Gastrocnemius medialis (tissue), 3 donors: ENCODE data around the gene SZRD1.

DNA sequence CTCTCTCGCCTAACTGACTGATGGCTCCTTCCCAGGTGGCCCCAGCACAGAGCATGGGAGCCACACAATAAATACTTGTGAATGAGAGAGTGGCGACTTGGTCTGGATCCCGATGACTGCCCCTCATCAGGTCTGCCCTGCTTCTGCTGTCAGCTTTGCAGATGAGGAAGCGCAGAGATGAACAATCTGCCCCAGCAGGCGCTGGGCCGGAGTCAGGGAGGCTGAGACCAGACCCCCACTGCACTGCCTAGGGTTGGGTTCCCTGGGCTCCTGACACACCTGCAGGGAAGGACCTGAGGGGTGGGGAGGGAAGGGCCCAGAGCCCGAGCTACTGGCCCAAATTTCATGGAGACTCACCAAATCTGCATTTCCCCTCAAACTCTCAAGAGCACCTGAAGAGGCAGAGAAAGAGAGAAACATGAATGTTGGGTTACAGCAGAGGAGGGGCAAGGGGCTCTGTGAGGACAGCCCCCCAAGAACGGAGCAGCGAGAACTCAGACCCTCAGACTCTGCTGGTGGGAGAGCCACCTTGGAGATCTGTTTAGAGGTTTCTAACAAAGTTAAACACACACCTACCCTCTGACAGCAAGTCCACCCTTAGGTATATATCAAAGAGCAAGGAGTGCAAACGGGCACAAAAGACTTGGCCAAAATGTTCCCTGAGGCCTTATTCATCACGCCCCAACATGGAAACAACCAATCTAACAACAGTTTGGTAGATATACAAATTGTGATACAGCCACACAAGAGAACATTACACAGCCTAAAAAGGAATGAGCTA, 16.3 kb downstream of the CASP9 start:
- PRO-cap: no peak
- RAMPAGE, long total RNA, 3 experiments: no peak in any of the 3 experiments

GRCh38 chr1:15523581-15524130, 359 bp downstream of the CASP9 start:
- PRO-cap: no peak
- RAMPAGE, long total RNA, 3 experiments: no peak in any of the 3 experiments

GRCh38 chr1:15605550-15606308, 11.5 kb upstream of the DDI2 start:
- PRO-cap: no peak
- RAMPAGE, long total RNA, 3 experiments: no peak in any of the 3 experiments

DNA sequence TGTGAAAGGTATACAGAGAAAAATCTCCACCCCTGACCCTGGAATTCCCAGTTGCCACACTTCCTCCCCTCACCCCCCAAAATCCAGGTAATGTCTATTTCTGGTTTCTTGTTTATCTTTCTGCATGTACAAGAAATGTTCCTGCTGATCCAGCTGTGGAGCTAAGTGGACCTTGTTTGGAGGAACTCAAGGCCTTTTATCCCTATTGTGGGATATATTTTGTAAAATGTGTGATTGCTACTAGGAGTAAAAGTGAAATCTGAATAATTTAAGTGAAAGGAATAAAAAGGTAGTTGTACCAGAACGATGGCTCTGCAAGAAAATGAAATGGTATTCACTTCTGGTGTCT, 2.9 kb downstream of the SPEN start:
- PRO-cap: no peak
- RAMPAGE, long total RNA, 3 experiments: no peak in any of the 3 experiments

- PRO-cap: no peak
- RAMPAGE, long total RNA, 3 experiments: no peak in any of the 3 experiments
Observed at GRCh38 chr1:15921782-15922464, 54.0 kb downstream of the ZBTB17 start.

GRCh38 chr1:15966087-15966775, 9.7 kb downstream of the ZBTB17 start:
- PRO-cap: no peak
- RAMPAGE, long total RNA, 3 experiments: no peak in any of the 3 experiments

DNA sequence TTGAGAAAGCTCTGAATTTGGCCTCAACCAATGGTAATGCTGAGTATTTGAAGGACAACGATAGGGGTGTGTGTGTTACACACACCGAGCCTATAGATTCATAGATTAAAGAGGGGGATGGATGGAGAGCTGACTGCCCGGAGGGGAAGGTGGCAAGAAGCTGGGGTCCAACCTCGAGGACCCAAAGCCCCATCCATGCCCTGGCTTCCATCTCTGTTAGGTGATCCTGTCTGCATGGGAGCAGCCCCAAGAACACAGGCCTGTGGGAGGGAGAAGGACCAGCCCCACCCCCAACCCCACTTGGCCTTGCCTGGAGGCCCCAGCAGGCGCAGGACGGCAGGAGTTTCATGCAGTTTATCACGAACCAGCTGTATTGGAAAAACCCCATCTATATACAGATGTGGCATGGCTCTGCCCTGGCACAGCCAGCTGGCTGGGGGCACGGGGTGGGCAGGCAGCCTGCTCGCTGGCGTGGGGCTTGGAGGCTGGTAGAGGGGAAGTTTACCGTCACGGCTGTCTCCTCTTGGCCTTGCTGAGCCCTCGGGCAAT, 3.2 kb downstream of the HSPB7 start:
- PRO-cap: bidirectional peak, plus-strand start at position 302 of the sequence, minus-strand start at position 222 of the sequence
- RAMPAGE, long total RNA, 3 experiments: start-site peak on the plus strand in 1 of 3 experiments, centred at position 466 of the sequence, 10 reads per replicate

DNA sequence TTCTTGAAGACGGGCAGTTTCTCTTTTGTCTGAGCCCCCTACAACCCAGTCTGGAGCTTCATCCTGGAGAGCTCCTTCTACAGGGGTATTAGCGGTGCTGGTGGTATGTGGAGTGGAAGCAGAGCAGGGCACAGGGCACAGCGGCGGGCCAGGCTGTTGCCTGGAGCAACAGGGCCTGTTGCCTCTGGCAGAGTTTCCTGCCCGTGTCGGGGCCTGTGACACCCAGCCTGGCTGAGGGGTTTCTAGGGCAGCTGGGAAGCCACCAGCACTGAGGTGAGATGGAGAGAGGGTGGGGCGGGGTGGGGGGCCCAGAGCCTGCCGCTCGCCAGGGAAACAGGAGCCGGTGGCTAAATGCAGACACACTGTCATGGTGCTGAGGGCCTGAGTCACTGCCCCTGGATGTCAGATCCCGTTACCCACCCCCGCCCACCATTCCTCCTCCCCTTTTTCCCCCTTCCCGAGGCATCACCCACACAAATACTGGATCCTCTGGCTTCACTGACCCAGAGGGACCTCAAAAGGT, 1.7 kb upstream of the HSPB7 start:
- PRO-cap: bidirectional peak, plus-strand start at position 441 of the sequence, minus-strand start at position 244 of the sequence
- RAMPAGE, long total RNA, 3 experiments: no peak in any of the 3 experiments

- PRO-cap: no peak
- RAMPAGE, long total RNA, 3 experiments: no peak in any of the 3 experiments
Observed at GRCh38 chr1:16148227-16149242, 7.3 kb downstream of the EPHA2 start.

GRCh38 chr1:16165481-16165842, 9.6 kb upstream of the EPHA2 start:
- PRO-cap: no peak
- RAMPAGE, long total RNA, 3 experiments: no peak in any of the 3 experiments

- PRO-cap: unidirectional peak, plus-strand start at chr1:16367243
- RAMPAGE, long total RNA, 3 experiments: start-site peak on the plus strand in 3 of 3 experiments, at chr1:16367227-16367238 at its widest, 360 to 1,235 reads per replicate
Observed at GRCh38 chr1:16366667-16367326, at the start of gene SZRD1. TSS of gene SZRD1 (plus strand) at chr1:16367242.

DNA sequence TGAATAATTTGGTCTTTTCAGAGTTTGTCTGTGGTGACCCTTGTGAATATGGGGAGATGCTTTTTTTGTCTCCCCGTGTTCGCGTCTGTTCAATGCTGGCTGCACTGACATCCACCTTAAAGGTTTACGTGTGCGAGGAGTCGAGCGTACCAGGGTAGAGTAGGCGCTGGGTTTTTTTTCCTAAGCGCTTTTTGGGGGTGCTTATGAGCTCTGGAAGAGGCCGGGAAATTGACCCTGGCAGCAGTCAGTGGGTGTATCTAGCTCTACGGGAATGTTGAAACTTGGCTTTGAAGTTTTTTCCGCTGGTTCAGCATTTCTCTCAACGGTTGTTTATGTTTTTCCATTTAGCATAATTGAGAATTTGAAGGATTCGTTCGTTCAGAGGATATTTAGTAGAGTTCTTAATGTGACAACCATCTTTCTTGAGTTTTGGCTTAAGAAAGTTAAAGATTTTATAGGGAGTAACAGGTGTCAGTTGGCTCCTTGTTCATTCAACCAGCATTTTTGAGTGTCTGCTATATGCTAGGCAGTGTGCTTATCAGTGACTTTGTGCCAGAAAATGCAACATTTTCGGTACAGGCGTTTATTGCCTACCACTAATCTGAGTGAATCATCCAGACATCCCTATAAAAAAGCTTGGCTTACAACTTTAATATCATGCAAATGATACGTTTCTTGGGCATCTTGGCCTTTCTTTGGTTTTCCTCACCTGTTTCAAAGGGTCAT, 1.3 kb downstream of the SZRD1 start:
- PRO-cap: no peak
- RAMPAGE, long total RNA, 3 experiments: no peak in any of the 3 experiments

DNA sequence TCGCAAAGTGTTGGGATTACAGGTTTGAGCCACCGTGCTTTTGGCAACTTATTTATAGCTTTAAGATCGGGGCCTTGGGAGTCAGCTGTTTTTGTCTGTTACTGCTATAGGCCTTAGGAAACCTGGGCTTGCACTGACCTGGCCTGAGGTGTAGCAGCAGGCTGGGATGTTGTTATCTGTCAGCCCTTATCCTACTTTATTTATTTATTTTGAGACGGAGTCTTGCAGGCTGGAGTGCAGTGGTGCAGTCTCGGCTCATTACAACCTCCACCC, 11.4 kb downstream of the SZRD1 start:
- PRO-cap: no peak
- RAMPAGE, long total RNA, 3 experiments: no peak in any of the 3 experiments

GRCh38 chr1:16547474-16547862, 106.9 kb downstream of the NECAP2 start:
- PRO-cap: no peak
- RAMPAGE, long total RNA, 3 experiments: no peak in any of the 3 experiments

DNA sequence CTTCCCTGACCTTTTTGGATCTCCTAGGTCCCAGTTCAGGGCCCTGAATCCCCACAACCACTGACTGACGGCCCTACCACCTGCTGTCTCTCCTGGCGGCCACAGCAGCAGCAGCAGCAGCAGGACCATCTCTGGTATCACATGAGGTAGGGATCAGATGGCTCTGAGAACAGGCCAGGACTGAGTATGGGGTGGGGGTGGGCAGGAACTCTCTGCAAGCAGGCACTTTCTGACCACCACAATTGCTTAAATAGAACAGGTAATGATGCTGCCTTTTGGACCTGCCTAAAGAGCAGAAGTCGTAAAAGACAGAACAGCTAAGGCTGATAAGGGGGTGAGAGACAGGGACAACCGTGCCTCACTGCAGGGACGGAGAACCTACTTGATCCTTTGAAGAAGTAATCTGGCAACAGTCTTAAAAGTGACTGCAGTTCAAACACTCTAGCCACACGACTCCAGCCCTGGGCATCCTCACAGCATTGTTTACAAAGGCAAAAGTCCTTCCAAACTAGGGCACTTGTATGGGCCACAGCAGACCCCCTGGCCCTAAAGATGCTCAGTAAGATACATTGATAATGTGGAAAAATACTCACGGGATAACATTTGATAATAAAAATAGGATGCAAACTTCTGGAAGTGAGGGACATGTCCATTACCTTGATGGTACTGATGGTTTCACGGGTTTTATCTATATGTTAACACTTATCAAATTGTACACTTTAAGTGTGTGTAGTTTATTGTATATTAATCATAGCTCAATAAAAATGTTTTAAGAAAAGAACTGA, 198.9 kb downstream of the NECAP2 start:
- PRO-cap: bidirectional peak, plus-strand start at position 311 of the sequence, minus-strand start at position 90 of the sequence
- RAMPAGE, long total RNA, 3 experiments: no peak in any of the 3 experiments

DNA sequence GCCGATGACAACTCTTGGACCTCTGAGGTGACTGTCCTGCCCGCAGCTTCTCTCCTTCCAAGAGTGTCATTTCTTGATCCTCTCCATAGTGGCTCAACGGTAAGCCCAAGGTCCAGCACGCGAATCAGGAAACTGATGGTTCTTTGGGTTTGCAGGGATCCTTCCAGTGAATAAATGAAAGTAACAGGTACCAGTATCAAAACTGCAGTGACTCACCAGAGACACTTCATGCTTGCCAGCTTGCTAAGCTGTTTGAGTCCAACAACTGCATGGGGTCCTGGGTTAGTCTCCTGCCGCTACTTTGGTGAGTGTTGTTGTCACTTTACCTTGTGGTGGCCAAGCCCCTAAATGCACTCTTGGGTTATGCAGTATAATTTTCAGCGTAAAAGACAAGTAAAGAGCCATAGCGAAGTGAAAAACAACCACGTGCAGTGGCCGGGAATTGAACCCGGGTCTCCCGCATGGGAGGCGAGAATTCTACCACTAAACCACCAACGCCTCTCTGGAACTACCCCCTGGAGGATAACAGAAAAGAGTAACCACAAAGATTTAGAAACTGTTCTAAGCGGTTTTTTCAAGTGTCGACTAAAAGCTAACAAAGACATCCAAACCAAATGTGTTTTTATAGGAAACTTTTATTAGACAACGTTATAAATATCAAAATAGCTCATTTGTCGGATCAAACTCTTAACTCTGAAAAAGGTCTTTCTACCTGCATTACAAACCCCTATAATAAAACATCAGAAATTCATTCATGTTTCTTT, 237.5 kb downstream of the NECAP2 start:
- PRO-cap: no peak
- RAMPAGE, long total RNA, 3 experiments: no peak in any of the 3 experiments

DNA sequence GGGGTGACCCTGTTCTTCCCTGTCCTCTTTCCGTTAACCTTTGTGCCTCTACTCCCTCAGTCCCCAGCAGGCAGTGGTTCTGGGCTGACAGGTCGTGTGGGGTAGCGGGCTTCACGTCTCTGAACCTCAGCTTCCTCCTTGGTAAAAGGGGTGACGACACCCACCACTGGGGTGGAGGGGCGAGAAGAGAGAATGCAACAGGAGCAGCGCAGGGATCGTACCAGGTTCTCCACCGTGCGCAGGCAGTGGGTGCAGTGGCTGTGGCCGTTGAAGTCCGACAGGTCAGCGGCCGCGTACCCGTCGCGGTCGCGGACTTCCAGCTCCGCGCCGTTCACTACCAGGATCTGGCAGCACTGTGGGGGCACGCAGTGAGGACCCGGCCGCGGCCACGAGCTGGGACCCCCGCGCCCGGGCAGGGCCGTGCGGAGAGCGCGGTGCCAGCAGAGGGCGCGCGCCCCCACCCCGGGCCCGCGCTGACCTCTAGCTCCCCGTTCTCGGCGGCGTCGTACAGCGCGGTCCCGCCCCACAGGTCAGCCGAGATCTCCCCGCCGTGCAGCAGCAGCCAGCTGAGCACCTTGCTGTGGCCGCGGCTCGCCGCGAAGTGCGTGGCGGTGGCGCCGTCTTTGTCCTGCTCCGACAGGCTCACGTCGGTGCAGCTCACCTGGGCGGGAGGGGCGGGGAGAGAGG, 214.5 kb upstream of the CROCC start:
- PRO-cap: no peak
- RAMPAGE, long total RNA, 3 experiments: no peak in any of the 3 experiments

DNA sequence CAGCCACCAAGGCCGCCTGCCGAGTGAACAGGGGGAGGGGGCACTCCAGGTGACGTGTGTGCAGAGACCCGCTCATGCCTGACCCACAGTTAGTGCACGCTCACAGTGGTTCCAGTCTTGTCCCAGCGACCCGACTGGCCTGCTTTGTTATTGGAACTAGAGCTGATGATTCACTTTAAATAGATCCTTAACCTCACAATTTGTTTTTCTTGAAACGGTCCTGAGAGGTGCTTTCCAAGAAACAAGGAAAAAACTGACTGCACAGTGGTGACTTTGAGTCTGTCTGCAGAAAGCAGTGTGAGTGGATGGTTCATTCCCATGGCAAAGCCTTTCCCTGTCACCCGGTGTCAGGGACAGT, 149.0 kb upstream of the CROCC start:
- PRO-cap: no peak
- RAMPAGE, long total RNA, 3 experiments: no peak in any of the 3 experiments

- PRO-cap: unidirectional peak, minus-strand start at chr1:16889450
- RAMPAGE, long total RNA, 3 experiments: start-site peak on the minus strand in 3 of 3 experiments, at chr1:16889450-16889684 at its widest, 12 to 29 reads per replicate
Observed at GRCh38 chr1:16888573-16889785, 32.8 kb upstream of the CROCC start.

- PRO-cap: no peak
- RAMPAGE, long total RNA, 3 experiments: no peak in any of the 3 experiments
Observed at GRCh38 chr1:16955106-16955549, 25.3 kb downstream of the MFAP2 start.